RPMI7951 (cell line): ENCODE measurements around the genes CCNT2, MAP3K19 and ZRANB3.

DNA sequence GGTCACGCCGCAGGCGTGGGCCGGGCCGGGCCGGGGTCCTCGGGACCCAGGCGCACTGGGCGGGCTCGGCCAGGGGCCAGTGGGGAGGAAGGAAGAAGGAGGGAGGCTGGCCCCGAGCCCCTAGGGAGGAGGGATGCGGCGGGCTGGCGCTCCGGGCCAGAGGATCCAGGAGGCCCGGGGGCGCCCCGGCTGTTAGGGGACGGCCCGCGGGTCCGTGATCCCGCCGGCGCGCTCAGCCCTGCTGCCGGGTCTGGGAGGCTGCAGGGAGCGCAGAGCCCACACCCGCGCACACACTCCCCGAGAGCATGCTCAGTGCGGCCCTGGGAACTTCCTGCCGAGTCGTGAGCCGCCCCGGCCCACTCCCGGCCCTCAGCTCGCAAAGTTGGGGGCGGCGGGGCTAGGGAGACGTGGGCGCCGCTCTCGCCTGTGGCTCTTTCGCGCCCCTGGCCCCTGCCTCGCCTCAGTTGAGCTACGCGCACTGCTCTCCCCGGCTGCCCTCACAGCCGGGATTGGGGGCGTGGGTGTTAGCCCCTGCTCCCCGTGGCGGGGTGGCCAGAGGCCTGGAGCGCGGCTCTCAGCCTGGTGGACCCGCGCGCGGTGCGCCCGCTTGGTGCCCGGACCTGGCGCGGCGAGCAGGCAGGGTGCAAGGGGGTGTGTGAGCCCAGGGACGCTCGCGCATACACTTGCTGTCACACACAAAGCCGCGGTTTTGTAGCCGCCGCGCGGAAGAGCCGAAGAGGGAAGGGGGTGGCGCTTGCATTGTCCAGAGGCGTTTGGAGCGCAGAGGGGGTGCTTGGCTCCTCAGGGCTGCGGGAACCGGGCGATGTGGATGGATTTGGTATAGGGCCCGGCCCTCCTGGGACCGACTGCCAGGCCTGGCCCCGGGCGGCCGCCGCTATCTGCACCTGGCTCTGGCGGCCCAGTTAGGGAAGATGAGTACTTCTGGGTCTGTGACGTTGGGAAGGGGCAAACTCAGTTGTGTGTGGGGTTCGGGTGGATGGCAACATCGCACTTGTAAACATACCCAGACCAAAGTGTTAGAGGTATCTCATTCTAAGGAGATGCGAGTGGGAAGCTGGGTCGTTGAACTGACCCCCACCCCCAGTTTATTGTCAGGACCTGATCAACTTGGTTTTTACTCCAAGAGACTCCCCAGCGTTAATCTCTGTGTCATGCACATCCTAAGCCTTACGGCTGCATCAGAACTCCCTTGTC is 132.8 kb upstream of the MGAT5 start:
- RAMPAGE, long total RNA: no peak

DNA sequence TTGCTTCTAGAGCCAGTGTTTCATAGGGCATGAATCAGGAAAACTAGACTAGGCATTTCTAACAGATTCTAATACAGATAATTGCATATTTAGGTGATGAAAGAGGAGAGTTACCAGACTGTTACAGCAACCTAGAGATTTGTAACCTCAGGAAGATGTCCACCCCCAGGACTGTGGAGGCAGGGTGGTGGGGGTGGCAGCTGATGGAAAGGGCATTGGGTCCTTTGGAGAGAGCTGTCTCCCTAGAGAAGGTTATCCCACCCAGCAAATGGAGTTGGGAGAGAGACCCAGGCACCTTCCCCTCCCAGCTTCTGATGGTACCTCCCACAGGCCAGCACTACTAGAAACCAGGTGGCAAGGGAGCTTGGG is 75.7 kb upstream of the MGAT5 start:
- RAMPAGE, long total RNA: no peak

GRCh38 chr2:134205141-134205970 is 48.5 kb upstream of the MGAT5 start:
- RAMPAGE, long total RNA: no peak

DNA sequence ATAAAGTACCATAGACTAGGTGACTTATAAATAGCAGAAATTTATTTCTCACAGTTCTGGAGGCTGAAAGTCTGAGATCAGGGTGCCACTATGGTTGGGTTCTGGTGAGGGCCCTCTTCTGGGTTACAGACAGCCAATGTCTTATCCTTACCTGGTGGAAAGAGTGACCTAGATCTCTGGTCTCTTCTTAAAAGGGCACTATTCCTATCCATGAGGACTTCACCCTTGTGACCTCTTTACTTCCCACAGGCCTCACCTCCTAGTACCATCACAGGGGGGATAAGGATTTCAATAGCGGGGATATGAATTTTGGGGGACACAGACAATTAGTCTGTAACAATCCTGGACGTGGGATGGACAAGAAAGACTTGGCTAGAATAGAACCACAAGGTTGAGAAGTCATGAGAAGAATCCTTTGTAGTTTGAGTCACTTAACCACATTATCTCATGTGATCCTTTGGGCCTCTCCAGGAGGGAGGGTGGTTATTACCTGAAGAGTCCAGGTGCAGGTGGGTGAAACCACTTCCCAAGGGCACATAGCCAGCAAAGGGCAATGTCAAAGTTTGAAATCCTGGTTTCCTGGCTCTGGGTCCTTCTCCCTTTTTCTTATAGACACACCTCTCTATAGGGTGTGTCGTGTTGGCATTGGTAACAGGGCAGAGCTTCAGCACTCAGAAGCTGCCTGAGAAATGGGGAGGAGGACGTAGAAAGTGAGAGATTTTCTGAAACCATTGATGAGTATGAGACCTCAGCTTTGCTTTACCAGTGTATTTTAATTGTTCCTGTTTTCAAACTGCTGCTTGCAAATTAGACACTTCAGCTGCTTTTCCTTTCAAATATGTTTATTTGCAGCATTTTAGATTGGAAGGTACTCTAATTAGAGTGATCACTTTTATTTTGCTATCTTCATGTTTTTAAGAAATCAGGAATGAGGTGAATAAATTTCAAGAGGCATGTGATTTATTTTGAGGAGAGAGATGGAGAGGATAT is 137.8 kb downstream of the MGAT5 start:
- RAMPAGE, long total RNA: no peak

GRCh38 chr2:134918091-134918928 is at the start of gene CCNT2:
CCNT2 (plus strand) TSS chr2:134918822.
- RAMPAGE, long total RNA: no peak

- RAMPAGE, long total RNA: no peak
These were observed at the start of gene MAP3K19 for GRCh38 chr2:135047264-135047752. MAP3K19 (minus strand) TSS chr2:135047447.

DNA sequence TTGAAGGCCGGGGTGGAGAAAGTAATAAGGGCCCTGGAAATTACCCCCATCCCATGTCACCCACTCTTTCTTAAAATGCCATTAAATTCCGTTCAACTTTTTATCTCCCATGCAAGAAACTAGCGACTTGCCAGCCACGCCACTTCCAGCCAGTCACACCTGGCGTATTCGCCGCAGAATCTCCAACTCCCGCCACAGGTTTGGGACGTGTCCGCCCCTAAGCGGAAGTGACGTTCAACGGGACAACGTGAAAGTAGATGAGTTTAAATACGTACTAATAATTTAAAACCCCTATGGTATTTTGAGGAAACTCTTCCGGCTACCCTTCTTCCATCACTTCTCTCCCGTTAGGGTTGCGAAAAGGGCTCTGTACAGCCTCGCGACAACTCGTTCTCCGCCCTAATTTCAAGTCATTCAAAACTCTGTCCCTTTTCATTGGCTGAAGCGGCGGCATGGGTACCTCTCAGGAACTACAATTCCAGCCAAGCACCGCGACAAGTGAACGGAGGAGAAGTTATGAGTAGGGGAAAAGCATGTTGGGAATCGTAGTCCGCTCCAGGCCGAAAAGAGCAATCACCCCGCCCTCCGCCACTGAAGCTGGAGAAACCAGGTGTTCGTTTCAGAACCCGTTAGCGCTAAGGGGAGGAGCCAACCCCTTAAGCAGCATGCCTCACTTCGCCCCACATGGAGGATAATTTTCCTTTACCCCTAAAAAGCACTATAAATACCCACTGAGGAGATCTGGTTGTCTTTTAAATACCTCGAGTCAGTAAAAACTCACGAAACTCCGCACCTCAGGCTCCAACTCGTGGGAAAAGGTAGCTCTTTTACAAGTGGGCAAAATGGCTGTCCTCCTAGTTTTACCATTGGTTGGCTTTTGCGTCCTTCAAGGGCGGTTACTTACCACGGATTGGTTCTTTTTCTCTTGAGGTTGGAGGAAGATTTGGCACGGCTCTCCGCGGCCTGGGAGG is at the start of gene ZRANB3:
Gene ZRANB3 (minus strand): TSS at position 852 of the 971 bp plus-strand sequence.
- RAMPAGE, long total RNA: no peak

GRCh38 chr2:135576533-135577147 is 45.4 kb downstream of the R3HDM1 start:
- RAMPAGE, long total RNA: no peak

- RAMPAGE, long total RNA: no peak
These were observed 100.3 kb downstream of the R3HDM1 start for GRCh38 chr2:135631666-135632000.

- RAMPAGE, long total RNA: no peak
These were observed 17.3 kb upstream of the UBXN4 start for GRCh38 chr2:135724216-135724840.

- RAMPAGE, long total RNA: no peak
These were observed 4.9 kb downstream of the UBXN4 start for GRCh38 chr2:135746461-135747068.

- RAMPAGE, long total RNA: no peak
These were observed 6.5 kb downstream of the UBXN4 start for GRCh38 chr2:135747987-135748687.

- RAMPAGE, long total RNA: no peak
These were observed 24.5 kb downstream of the DARS1 start for GRCh38 chr2:135960973-135961245.

GRCh38 chr2:136113088-136113999 is 4.6 kb downstream of the CXCR4 start:
- RAMPAGE, long total RNA: no peak

DNA sequence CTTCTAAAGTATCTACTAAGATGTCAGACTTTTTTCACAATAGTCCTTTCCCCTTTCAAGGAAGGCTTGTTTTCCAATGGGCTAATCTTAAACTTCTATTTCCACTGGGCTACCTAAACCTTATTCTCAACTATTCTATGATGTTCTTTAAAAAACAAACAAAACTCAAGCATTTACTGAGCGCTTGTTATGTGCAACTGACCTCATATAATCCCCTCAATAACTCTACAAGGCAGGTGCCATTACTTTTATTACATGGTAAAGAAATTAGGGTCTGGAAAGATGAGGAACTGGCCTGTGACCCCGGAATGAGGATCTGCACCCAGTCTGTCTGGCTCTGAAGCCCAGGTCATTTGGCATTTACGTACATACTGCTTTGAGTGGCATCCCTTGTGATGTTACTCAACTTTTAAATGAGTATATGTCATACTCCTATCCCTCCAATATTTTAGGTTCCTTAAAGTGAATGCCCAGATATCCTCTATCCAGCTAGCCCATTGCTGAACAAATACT is 3.1 kb upstream of the CXCR4 start:
- RAMPAGE, long total RNA: no peak

DNA sequence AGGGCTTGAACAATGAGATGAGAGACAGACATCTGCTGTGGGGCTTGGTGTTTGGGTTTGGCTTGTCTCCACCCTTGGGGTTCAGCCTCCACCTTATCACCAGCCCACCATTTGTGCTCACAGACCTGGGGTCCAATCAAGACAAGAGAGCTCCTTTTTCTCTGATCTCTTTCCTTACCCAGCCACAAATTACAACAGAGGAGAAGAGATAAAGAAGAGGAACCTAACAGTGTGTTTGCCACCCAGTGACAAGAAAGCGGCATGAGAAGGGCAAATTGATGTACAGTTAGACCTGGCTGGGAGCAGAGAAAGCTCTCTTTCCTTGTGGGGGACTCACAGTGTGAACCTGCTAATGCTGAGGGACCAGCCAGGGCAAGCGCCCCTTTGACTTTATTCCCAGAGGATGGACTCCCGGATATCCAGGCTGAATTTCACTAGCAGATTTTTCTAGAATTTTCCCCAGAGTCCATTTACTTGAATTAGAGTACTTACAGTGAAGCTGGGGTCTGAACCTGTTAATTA is 204.6 kb upstream of the CXCR4 start:
- RAMPAGE, long total RNA: no peak

DNA sequence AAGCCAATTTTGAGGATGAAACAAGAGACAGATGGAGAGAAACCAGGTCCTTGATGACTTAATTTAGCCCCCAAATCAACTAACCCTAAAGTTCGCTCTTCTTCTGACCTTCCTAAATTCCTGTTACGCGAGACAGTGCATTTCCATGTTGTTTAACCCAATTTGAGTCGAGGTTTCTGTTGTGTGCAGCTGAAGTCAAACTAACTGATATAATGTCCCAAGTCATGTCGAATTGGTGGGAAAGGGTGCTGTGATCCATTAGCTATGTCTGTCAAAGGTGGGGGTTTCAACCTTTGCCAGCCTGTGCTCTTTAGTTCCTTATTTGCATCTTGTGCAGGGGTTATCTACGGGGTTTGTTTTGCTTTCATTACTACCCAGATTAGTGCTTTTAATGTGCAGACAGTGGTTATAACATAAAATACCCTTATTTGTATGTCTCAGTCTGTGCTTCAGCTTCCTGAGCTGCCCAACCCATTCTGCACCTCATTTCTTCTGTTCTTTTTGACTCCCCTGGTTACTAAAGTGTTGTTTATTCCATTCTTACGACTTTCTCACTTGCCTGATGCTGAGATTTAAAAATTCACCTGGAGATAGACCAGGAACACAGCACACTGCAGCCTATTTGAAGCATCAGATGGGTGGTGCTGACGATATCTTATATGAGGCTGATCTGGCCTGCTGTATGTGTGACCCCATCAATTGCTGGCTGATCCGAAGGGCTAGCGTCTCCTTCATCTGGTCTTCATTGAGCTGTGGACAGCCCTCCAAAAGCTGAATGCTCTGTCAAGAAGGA is 271.9 kb upstream of the CXCR4 start:
- RAMPAGE, long total RNA: no peak

- RAMPAGE, long total RNA: no peak
These were observed 11.1 kb downstream of the HNMT start for GRCh38 chr2:137975271-137975849.

GRCh38 chr2:138440772-138441366 is 60.7 kb upstream of the SPOPL start:
- RAMPAGE, long total RNA: no peak

DNA sequence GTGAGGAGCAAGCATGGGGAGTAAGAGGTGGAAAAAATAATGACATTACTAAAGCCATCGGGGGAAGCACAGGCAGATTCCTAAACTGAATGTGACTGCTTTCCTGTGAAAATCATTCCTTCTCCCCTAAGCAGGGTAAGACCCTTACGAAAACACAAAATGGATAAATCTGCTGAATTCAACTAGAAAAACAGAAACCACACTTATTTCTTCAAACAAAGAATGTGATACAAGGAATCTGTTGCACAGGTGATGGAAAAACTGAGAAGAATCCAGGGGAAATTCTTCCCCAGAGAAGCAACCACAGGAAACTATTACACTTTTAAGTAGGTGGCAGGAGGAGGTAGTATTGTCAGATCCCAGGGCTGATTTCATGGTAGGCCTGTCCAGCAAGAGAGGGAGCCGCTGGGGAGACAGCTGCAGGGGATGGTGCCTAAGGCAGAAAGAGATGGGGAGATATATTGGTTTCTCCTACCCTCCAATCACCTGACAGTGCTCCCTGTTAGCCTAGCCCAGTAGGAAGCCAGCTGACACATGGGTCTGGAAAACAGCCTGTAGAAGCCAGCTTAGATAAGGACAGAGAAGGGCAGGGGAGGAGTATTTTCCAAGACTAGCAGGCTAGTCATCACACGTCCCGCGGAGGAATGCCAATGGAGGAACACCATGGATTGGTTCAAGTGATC is 8.4 kb upstream of the SPOPL start:
- RAMPAGE, long total RNA: no peak